Mesenchymal stem cell of the bone marrow (primary cell): ENCODE results near the genes VSX1 and ENTPD6.

- CAGE, long polyA plus RNA, result no peak
These were observed 5.3 kb downstream of the VSX1 start for GRCh38 chr20:25076708-25077028.

GRCh38 chr20:25082055-25082301 lies at the start of gene VSX1:
Gene VSX1 (minus strand): TSS chr20:25082141.
- CAGE, long polyA plus RNA, result no peak

- CAGE, long polyA plus RNA, result no peak
These were observed at the start of gene ENTPD6 for GRCh38 chr20:25195497-25196071. Gene ENTPD6 (plus strand): TSS chr20:25195712.

DNA sequence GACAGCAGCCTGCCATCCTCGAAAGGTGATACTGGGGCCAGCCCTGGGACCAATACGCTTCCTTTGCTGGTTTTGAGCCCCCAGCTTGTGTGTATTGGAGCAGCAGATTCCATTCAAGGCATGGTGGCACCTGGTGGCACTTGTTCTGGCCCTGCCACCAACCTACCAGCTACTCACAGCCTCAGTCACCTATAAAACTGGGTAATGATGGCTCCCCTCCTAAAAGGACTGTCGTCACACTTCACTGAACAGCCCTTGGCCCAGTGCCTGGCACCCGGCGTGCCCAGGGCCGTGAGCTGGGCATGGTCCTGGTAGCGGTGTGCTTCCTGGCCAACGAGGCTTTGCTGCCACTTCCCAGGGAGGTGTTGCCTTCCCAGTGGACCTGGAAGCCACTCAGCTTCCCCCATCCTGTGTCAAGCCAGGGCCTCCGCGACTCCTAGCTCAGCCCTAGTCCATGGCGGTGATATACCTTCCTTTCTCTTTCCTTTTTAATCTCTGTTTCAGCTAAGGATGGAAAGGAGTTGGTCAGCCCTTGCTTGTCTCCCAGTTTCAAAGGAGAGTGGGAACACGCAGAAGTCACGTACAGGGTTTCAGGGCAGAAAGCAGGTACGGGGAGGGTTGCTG lies 25.3 kb downstream of the ENTPD6 start:
- CAGE, long polyA plus RNA, result no peak

- CAGE, long polyA plus RNA, result no peak
These were observed 10.1 kb upstream of the PYGB start for GRCh38 chr20:25237660-25238394.

GRCh38 chr20:25300345-25301387 lies 52.8 kb downstream of the PYGB start:
- CAGE, long polyA plus RNA, result no peak

DNA sequence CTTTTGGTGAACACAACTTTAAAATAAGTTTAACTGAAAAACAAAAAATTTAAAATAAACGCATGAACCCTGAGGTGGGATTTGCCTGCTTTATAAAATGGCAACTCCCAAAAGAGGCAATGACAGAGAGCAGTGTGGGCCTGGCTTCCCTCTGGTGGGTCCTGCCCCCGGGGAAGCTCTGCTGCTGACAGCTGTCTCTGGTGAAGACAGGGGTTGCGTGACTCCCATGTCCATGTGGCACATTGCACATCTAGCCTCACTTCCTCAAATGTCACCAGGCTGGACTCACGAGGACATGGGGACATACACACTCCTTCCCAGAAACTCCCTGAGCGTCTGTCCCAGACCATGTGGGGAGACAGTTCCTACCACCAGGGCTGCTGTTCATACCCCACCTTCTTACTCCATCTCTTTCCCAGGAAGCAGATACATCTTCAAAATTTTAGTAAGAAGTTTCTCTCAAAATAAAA lies 66.2 kb downstream of the ABHD12 start:
- CAGE, long polyA plus RNA, result no peak

DNA sequence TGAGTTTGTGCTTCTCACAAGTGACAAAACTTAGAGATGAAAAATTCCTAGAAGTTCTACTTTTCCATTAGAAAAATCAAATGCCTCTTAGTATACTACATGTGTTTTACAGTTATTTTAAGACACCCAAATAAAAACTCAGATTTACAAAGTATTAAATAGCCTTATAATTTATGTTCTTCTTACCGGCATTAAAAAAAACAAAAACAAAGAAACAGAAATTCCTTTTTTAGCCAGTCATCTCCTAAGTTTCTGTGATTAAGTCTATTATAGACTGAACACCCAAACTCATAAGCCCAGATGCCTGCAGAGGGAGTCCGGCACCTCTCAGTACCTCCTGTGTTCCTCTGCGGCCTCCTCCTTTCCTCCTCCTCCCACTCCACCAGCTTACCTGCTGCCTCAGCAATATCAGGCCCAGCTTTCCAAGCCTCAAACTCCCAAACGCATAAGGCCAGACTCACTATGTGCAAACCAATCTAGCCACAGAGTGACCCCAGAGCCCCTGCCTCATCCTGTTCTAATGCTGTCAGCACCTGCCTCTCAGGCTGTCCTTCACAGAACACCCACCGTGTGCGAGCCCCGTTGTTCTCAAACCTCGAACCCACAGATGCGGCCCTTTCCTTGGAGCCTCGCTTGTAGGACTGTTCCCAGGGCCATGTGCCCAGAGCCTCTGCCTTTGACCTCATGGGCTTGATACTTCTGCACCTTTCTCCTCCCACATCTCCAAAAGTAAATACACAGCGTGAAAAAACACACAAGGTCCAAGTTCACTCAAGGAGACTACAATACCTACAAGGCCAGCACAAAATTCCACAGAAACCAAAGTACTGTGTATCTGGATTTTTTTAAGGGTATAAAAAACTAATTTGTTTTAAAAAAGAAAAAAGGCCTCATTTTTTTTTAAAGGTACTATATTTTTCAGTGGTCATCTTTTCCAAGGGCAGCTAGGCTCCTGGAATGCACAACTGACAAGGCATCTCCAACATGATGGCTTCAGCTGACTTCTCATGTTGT lies 52.5 kb downstream of the ABHD12 start:
- CAGE, long polyA plus RNA, result no peak

DNA sequence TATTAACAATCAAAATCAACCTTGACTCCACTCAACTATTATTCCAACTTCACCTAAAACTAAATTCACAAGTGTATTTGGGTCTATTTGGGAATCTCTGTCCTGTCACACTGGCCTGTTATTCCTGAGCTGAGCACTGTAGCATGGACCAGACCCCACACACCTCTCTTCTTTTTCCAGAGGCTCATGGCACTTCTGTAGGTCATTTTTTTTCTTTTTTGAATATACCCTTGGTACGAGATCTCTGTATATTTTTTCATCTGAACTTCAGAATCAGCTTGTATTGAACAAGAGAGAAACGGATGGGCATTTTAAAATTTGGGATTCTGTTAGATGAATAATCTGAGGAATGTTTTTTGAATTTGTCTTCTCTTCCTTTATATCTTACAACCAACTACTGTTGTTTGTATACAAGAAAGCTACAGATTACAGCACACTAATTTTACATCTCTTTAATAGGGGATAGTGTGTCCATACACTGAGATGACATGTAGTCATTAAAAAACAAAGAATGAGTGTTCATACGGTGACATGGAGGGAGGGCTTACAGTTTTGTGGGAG lies 23.8 kb downstream of the ABHD12 start:
- CAGE, long polyA plus RNA, result no peak

- CAGE, long polyA plus RNA, result no peak
These were observed 68.8 kb downstream of the GINS1 start for GRCh38 chr20:25475993-25476865.

DNA sequence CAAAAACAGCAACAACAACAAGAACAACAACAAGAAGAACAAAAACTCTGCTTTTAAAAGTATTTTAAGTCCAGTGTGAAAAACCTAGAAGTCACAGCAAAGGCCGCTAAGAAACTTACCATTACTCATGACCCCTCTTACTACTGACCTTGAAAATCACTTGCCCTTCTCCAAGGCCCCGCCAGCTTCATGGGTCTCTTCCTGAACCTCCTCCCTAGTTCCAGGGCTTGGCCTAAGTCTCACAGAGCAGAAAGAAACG lies 942 bp downstream of the NINL start:
- CAGE, long polyA plus RNA, result no peak

GRCh38 chr20:25624344-25624883 lies 600 bp upstream of the NANP start:
- CAGE, long polyA plus RNA, result no peak

DNA sequence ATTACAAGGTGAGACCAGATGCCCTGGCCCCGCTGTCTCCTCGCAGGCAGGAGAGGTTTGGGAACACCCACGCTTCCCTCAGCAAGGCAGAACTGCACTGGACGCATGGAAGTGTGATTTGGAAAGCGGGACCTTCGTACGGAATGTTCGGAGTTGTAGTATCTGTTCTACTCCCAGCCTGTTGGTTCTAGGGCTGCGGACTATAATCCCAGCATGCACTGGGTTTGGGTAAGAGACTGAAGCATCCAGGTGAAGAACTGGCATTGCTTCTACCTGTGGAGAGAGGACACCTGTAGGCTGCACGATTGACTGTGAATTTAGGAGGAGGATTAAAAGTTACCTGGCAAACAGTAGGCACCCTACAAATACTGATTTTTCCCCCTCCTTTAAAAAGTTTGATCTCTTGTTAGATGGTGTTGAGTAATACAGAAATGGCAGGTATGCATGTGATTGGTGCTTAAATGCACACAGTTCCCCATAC lies 54.7 kb upstream of the ZNF337 start:
- CAGE, long polyA plus RNA, result no peak

- CAGE, long polyA plus RNA, result no peak
These were observed 431.8 kb upstream of the DEFB115 start for GRCh38 chr20:30825739-30826022.

GRCh38 chr20:31475518-31475925 lies 434 bp downstream of the REM1 start:
- CAGE, long polyA plus RNA, result no peak

DNA sequence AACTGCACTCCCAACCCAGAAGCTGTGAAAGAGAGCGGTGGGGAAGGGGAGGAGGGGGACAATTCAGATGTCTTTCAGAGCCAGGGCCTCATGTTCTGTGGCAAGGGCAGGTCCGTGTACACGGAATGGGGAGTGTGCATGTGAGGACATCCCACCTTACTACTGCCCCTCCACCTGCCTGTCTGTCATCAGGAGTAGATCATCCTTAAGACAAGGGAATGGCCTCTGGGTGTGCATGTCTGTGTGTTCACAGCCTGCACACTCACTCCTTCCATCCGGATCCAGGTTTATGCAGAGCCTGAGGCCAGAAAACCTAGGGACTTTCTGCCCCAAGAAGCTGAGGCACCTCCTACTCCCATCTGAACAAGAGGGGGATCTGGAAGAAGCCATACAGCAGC lies 853 bp downstream of the REM1 start:
- CAGE, long polyA plus RNA, result no peak

DNA sequence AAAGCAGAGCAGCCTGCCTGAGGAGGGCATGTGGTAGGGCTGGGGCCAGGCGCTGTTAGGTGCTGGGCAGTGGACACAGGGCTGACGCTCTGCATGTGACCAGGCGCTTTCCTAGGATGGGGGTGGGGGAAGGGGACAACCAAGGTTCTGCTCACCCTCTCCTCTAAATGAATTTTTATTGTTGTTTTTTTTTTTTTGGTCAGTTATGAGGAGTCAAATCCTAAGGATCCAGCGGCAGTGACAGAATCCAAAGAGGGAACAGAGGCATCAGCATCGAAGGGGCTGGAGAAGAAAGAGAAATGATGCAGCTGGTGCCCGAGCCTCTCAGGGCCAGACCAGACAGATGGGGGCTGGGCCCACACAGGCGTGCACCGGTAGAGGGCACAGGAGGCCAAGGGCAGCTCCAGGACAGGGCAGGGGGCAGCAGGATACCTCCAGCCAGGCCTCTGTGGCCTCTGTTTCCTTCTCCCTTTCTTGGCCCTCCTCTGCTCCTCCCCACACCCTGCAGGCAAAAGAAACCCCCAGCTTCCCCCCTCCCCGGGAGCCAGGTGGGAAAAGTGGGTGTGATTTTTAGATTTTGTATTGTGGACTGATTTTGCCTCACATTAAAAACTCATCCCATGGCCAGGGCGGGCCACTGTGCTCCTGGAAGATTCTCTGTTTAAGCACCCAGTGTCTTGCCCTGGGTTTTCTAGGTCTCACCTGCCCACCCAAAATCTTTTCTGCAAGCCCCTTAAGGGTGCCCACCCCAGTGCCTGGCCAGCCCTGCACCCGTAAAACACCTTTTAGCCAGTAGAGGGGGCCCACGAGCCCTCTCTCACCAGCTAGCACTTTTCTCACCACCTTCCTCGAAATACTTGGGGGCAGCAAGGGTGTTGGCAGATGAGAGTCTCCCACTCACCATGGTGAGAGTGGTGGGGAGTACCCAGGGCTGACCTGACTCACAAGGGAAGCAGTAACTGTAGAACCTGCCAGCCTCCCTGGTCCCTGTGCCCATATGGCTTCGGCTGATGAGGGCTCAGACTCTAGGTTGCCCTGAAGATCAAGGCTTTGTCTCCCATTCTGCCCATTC lies 22.1 kb downstream of the MCTS2 start:
- CAGE, long polyA plus RNA, result no peak

GRCh38 chr20:31638119-31638508 lies 402 bp downstream of the COX4I2 start:
- CAGE, long polyA plus RNA, result no peak

DNA sequence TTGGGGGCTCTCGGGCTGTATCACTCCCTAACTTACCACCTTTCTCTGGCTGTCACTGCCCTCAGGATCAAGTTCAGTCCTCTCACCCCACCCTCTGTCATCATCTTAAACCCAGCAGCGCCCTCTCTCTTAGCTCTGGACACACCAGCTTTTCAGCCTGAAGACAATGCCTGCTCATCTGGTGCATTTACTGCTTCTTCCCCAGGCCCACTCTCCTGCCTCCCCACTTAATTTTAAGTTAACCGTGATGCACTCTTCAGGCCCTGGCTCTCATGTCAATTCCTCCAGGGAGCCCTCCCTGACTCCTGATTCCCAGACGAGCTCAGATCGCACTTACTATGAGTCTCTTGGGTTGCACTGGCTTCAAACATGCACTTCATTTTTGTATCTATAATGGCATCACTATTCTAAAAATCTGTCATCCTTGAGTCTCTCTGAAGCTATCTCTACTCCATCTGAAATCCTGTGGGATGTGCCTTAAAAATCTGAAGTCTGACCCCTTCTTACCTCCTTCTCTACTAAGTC lies 24.6 kb downstream of the COX4I2 start:
- CAGE, long polyA plus RNA, result no peak

GRCh38 chr20:31713047-31713916 lies 9.4 kb downstream of the BCL2L1 start:
- CAGE, long polyA plus RNA, result no peak